CD14-positive monocyte (primary cell): ENCODE measurements around a stretch of chr10.

- CAGE, long polyA plus RNA: no peak
Measured at GRCh38 chr10:128070736-128071067, 55.5 kb downstream of the MKI67 start.

- CAGE, long polyA plus RNA: no peak
Measured at GRCh38 chr10:128102315-128103045, 23.7 kb downstream of the MKI67 start.

GRCh38 chr10:128187537-128187973, 61.3 kb upstream of the MKI67 start:
- CAGE, long polyA plus RNA: no peak

DNA sequence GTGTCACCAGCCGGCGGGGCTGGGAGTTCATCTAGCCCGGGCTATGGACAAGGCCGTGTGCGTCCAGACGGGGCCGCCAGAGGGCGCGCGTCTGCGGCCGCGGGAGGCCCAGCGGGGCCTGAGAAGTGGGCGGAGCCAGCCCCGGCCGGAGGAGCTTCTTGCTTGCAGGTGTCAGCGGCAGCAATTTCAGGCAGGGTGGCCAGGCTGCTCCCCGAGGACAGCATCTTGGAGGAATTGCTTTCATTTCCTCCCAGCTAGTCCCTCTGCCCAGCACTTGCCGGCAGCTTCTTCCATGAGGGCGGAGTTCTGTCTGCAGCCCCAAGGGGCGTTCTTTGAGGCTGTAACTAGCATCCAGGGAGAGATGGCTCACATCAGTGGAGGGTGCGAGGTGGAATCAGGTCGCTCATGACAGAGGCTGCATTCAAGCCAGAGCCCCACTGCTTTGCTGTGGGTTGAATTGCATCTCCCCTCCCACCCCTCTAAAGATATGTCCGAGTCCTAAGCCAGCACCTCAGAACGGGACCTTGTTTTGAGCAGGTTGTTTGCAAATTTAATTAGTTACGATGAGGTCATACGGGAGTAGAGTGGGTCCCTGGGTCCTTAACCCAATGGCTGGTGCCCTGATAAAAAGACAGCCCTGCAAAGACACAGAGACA, 85.9 kb upstream of the MKI67 start:
- CAGE, long polyA plus RNA: no peak

DNA sequence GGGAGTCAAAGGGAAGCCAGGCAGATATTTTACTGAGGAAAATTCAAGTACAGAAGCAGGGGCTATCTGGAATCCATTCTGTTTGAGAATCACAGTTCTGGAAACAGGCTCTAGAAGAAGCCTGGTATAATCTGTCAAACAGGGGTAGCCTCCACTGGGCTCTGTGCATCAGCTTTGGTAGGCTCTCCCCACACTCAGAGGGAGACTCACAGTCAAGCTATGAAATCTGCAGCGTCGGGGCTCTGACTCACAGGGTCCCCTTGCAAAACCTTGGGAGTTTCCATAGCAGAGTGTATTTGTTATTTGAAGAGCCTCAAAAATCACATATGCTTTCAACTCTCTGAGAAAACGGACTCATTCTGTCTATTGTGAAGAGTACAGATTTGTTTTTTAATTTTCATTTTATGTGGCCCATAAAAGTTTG, 591.1 kb upstream of the MGMT start:
- CAGE, long polyA plus RNA: no peak

- CAGE, long polyA plus RNA: no peak
Measured at GRCh38 chr10:130021342-130021792, 57.3 kb upstream of the EBF3 start.

GRCh38 chr10:131139707-131139906, 171.9 kb downstream of the TCERG1L start:
- CAGE, long polyA plus RNA: no peak

GRCh38 chr10:131269436-131269785, 42.1 kb downstream of the TCERG1L start:
- CAGE, long polyA plus RNA: no peak

DNA sequence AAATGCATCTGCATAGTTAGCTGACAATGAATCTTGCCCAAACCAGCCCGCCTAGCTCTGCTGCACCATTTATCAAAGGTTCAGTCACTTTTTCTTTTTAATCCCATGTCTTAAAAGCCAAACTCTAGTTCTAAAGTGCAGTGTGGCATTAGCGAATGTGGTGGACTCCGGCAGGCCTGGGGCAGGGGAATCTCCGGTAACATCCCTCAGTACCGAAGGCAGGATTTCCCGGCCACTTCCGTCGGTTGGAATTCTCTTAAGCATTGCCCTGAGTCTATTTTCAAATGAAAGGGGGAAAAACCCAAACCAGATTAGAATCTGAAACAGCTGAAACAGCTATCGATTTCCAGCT, 1.0 kb downstream of the TCERG1L start:
- CAGE, long polyA plus RNA: no peak

GRCh38 chr10:131626653-131627034, 274.2 kb upstream of the PPP2R2D start:
- CAGE, long polyA plus RNA: no peak

- CAGE, long polyA plus RNA: no peak
Measured at GRCh38 chr10:131760233-131760566, 140.6 kb upstream of the PPP2R2D start.

DNA sequence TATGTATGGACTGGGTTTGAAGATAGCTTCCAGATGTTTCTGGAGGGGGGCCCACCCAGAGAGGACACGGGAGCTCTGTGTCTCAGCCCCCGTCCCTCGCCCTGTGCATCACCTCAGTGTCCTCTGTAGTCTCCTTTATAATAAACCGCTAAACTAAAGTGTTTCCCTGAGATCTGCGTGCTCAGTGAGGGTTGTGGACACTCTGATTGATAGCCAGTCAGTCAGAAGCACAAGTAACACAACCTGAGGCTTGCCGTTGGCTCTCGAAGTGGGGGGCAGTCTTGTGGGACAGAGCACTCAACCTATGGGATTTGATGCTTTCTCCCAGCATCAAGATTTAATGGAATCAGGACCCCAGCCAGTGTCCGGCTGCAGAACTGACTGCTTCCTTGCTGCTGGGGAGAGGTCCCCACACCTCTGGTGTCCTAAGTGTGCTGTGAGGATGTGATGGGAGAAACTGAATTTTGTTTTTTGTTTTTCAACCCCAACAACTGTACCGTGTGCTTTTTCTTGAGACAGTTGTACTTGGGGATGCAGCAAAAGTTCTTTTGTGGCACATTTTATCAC, 10.2 kb downstream of the PPP2R2D start:
- CAGE, long polyA plus RNA: no peak

GRCh38 chr10:131914539-131914837, 13.7 kb downstream of the PPP2R2D start:
- CAGE, long polyA plus RNA: no peak

DNA sequence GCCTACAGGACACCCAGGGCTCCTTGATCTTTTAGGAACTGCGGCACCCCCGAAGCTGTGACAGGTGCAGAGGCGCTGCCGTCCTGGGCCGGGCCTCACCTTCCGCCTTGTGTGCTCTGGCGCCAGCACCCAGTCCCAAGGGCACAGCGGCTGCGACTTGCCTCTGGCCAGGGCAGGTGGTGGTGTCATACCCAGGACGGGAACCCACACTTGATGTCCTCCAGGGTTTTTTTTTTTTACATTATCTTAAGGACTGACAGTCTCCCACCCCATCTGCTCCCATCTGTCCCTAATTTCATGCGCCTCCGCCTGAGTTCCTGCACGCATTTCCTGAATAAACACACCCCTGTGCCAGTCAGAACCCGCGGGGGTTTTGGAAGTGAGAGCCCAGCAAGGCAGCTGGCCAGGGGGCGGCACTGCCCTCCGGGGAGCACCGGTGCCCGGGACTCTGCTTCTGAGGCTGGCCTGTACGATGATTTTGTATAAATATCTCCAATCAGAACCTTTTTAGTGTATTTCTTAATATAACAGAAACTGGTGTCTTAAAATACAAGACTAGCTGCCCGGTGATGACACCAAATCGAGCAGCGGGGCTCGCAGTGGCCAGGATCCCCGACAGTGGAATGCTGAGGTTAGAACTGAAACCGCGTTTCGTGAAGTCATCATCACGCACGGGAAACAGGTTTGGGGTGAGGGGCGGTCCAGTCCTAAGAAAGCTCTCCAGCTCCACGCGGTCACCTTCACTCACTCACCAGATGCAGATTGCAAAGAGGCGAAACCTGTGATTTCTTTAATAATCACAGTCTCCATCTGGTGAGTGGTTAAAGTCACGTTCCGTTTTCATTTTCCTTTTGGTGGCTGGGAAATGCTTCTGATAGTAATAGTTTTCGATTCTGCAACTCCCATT, 19.9 kb downstream of the BNIP3 start:
- CAGE, long polyA plus RNA: no peak

GRCh38 chr10:131975618-131975980, 6.1 kb downstream of the BNIP3 start:
- CAGE, long polyA plus RNA: no peak

DNA sequence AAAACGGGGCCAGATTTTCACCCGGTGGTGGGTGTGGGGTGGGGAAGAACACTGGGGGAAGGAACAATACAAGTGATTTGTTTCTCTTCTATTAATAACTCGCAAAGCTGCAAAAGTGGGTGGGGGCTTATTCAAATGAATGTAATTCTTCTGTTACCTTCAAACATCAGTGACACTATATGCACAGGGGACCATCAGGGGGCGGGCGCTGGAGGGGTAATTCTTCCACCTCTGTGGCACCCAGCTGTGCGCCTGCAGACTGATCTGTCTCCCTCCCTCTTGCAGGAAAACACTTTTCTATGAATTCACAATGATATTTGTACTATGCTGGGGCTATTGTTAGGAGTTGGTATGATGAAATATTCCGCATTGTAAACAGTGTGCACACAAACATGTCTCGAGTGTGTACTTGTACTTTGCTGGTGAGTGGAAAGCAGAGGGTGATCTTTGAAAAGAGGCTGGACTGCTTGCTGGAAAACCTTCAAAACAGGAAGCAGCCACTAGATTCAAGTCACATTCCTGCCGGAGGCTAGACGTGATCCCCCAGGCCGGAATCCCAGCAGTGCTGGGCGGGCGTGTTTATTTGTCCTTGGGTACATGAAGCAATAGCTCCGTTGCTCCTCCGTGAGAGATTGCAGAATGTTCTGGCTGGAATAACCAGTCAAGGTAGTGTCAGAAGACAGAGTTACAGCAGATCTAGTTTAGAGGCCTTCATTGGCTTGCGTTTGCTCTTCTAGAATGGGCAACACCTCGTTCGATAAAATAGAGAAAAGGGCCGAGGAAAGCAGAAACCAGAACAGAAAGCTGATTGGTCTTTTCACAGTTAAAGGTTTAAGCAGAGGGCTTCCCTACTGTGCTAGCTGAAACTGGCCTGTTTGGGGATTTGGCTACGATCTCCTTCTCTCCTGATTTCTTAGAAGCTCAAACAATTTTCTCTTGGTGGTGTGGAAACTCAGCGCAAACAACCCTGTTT, 15.9 kb upstream of the BNIP3 start:
- CAGE, long polyA plus RNA: no peak

GRCh38 chr10:132010935-132011440, 29.3 kb upstream of the BNIP3 start:
- CAGE, long polyA plus RNA: no peak

- CAGE, long polyA plus RNA: no peak
Measured at GRCh38 chr10:132142832-132143110, 44.0 kb upstream of the DPYSL4 start.

- CAGE, long polyA plus RNA: no peak
Measured at GRCh38 chr10:132175797-132176858, 10.6 kb upstream of the DPYSL4 start.

DNA sequence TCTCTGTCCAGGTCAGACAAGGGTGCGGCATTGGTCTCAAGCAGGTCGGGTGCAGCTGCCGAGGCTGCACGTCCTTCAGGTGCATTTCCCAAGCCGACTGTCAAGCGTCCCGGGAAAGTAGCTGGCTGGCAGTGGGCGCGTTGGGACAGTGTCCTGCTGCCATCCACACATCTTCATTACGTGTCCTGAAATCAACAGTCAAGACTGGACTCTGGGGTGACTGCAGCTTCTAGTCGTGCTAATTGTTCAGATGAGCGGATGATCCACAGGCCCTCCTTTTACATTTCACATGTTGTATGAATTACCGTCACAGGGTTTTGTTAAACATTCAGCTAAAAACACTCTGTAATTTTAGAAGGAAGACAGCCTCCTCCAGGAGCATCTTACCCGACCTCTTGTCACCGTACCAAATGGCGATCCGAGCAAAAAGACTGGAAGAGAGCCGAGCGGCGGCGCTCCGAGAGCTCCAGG, 19.3 kb downstream of the LRRC27 start:
- CAGE, long polyA plus RNA: no peak